Airway epithelial cell (primary cell): ENCODE results near the genes MLN and ILRUN.

- RAMPAGE, long total RNA: no peak
These were observed 991 bp downstream of the LEMD2 start for GRCh38 chr6:33787663-33788614.

DNA sequence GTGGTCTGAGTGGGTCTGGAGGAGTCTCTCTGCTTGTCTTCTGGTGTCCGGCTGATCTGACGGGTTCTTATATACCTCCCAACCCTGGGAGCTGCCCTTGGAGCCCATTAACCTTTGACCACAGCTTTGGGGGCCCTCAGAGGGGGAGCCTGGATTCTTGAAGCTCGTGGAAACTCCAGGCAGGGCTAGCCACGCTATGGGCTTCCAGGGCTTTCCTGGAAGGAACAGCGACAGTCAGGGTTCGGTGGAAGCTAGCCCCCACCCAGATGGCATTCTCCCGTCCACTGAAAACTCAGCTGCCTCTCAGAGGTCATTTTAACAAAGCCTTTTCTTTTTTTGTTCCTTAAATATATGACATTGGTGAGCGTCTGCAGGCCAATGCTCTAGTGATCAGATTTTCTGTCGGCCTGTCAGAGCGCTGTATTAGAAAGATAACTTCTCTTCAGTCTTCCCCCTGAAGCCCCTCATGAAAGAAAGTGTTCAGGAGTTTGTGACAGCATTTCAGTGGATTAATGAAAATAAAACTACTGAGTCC lies at the start of gene MLN:
MLN (minus strand) TSS at position 42 of the 535 bp plus-strand sequence.
- RAMPAGE, long total RNA: no peak

DNA sequence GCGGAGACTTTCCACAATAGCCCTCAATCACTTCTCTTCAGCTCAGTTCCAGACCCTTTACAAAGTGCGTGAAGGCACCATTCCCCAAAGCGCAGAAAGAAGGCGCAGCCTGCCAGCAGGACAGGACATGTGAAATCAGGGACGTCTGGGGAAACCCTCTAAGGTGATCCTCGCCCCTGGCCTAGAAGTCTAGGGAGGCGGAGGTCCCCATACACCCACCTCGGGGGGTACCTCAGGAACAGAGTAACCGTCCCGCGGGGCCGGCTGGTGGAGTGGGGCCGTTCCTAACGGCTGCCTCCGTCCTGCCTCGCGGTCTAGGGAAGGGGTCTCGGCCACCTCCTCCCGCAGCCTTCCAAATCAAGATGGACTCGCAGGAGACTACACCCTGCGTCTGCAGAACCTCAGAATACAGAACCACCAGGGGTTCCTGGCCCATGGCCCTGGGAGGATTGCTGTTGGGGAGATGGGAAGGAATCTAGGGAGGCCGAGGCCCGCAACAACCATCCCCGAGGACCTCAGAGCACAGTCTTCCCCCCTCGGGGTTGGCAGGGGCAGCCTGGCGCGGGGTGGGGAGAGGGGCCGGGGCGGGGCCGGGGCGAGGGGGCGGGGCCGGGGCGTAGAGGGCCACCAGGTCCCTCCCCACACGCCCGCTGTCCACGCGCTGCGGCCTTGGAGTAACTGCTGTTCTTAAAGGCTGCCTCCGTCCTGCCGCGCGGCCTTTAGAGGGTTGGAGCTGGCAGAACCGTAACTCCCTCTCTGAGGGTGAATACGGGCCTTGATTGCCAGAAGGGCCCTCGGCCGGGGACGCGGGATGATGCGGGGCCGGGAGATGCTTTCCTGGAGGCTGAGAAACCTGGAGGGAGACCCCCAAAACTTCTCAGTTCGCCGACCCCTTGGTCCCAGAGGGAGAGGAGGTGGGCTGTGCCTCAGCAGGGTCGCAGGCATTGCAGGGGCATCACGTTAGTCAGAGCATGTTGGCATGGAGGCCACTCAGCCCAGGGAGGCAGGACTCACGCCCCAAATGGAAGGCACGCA lies 89.0 kb upstream of the MLN start:
- RAMPAGE, long total RNA: no peak

DNA sequence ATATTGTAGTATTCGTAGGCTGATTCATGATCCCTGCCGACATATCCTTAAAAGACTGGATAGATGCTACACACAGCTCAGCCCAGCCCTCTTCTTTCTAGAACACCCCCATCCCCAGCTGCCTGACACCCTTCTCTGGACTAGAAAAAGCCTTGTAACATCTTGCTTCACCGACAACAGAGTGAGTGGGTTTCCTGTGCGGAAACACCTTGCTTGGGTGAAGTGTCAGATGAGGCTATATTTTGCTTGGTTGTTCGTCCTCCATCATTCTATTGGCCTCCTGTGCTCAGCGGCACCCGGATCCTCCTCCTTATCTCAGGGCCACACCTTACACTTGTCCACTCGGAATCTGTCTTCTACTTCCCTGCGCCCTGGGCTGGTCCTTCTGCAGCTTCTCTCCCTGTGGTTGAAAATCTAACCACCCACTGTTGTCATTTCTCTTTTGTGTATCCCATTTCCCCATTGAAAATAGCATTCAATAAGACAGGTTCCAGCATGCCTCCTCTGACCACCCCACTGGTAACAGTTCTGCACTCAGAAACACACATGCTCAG lies 101.3 kb upstream of the MLN start:
- RAMPAGE, long total RNA: no peak

- RAMPAGE, long total RNA: no peak
These were observed 1.7 kb downstream of the SMIM29 start for GRCh38 chr6:34247144-34247533.

DNA sequence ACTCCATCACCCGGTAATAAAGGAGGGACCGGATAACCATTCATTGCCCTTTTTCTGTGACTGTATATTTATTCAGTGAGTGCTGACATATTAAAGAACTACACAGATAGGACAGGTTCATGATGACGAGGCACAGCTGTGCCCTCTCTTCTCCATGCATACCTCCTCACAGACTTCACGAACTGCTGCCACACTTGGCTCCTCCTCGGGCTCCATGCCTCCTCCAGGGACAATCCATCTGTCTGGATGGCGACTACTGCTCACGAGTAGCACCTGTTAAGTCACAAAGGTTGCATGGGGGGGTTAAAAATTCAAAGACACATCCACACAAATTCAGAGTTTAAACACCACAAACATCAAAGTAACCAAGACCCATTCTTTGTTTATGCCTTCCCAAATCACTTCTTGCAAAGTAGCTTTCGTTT lies 50.8 kb downstream of the NUDT3 start:
- RAMPAGE, long total RNA: no peak

- RAMPAGE, long total RNA: no peak
These were observed 17.9 kb upstream of the PACSIN1 start for GRCh38 chr6:34447811-34448494.

DNA sequence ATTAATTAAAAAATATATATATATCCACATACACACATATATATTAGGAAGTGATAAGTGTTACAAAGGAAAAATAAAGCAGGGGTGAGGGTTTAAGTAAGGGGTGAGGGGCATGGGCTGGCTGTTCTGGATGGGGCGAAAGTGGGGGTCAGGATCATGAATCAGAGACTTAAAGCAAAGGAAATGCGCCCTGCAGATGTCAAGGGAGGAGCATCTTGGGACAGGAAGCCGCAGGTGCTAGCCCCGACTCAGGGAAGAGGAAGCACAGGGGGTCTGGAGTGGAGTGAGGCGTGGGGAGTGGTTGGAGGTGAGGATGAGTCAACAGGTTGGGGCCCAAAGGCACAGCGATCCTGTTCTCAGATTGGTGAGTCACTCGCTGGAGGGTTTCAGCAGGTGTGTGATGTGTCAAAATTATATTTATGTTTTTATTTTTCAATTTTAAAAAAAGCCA lies 18.9 kb downstream of the PACSIN1 start:
- RAMPAGE, long total RNA: no peak

DNA sequence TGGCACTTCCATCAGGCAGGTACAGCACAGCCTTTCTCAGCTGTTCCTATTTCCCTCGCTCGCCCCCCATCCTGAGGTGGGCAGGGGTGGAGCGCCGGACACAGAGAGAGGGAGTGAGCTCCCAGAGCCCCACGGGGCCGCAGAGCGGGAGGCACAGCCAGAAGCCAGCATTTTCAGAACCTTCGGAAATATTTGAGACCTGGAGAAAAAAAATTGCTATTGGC lies 29.6 kb downstream of the SPDEF start:
- RAMPAGE, long total RNA: no peak

GRCh38 chr6:34596755-34597603 lies 40.9 kb upstream of the SPDEF start:
- RAMPAGE, long total RNA: no peak

GRCh38 chr6:34601048-34601650 lies 45.0 kb upstream of the SPDEF start:
- RAMPAGE, long total RNA: no peak

- RAMPAGE, long total RNA: no peak
These were observed 21.8 kb downstream of the ILRUN start for GRCh38 chr6:34674535-34675428.

DNA sequence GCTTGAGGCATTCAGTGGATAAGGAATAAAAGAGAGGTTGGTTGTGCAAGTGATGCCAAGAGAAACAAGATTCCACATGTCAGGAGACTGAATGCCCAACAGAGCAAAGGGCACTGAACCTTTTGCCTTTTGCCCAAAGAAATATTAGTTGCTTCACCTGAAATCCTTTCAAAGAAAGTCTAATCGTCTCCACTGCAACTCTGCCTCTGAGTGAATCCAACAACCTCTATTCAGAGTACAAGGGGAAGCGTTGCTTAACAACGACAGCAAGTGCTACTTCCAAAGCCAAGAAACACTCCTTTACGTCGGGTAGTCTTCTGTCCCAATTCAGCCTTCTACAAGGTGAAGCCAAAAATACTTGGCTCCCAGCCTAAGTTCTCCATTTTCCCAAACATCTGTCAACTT lies 1.4 kb downstream of the ILRUN start:
- RAMPAGE, long total RNA: no peak

DNA sequence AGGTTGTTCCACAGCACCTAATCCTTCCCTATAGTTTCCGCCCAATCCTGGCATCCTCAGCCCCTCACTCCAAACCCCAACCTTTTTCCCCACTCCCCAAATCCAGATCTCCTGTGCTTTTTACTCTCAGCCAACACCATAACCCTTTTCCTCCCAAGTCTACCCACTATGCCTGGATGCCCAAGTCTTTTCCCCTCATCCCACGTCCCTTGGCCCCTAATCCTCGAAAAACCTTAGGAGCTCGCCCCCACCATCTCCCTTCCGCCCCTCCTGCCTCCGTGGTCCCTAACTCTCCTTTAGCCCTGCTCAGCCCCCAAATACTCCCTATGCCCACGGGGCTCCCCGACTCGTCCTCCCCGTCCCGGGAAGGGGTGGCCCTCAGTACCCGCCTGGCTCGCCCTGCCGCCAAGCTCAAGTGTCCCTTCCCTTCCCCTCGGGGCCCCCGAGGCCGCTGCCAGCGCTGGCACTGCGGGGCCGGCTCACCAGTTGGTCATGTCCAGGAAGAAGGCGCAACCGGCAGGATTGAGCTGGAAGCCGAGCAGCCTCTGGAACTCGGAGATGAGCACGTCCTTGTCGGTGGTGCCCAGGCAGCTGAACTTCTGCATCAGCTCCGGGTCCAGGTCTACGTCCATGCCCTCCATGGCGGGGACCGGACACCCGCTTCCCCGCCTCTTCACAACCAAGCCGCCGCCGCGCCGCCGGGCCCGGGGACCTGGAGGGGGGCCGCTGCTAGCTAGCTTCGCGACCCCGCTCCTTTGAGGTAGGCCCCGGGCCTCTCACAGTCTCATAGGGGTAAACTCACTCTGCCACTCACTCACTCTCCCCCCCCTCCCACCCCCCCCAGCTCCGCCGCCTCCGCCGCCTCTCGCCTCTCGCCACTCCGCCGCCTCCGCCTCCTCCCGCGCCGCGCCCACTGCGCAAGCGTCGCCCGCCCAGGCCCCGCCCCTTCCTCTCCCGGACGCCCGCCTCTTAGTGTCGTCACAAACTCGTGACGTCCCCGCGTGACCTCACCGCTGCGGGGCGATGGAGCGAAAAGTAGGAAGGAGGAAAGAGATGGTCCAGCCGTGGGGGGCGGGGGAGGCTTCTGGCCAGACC lies at the start of gene ILRUN:
ILRUN (minus strand) TSS at position 805 of the 1,095 bp plus-strand sequence.
- RAMPAGE, long total RNA: start-site peak on the plus strand centred at position 1,006 of the sequence, 25 bp wide, 287 and 131 reads in 2 replicates

DNA sequence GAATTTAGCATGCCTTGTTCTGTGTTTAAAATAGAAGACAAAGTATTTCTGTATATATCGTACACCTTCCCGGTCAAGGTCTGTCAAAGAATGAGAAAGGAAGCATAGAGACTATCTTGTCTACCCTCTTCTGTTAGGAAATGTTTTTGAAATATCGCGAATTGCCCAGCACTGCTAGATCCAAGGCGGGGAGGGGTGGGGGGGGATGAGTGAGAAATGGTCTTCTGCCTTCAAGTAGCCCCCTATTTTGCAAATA lies 825 bp upstream of the ILRUN start:
- RAMPAGE, long total RNA: no peak

- RAMPAGE, long total RNA: no peak
These were observed 880 bp upstream of the SNRPC start for GRCh38 chr6:34756409-34756840.

DNA sequence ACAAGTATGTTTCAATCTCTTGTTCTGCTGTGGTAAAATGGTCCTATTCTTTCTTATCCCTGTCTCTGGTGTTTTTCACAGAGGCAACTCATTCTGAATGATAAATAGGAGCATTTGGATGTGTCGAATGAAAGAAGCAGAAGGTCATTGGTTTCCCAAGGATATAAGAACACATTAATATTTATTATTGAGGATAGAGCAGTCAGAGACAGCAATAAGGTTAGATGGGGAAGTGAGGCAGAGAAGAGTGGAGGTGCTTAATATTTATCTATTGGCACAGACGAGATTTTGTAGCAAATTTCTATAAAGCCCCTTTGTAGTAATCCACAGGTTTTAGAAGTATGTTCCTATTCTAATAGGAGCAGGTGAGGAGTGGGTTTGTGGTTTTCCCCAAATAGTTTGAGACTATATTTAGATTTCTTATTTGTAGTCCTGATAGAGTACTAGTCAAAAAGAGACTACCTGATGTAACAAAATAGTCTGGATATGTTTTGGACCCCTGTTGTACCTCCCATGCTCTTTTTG lies 5.5 kb downstream of the SNRPC start:
- RAMPAGE, long total RNA: no peak

DNA sequence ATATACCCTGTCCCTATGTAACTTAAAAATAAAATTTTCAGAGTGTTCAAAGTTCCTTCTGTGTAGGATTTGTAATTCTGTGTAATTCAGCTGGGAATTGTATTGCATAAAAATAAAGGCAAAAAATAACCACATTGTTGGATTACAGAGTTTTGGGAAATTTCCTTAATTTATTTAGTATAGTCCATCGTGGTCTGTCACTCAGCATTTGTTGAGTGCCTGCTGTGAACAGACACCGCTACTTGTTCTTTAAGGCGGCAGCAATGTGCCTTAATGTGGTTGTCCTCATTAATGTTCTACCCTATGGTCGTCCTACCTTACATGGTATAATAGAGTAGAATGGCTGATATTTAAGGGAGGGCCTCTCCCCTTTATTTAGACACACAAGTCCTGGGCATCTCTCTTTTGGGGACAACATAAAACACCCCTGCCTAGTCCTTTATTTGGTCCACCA lies 27.6 kb downstream of the ANKS1A start:
- RAMPAGE, long total RNA: no peak

GRCh38 chr6:35009702-35010351 lies 120.8 kb downstream of the ANKS1A start:
- RAMPAGE, long total RNA: no peak

- RAMPAGE, long total RNA: no peak
These were observed 20.8 kb downstream of the SCUBE3 start for GRCh38 chr6:35234343-35235182.